Melanocyte of skin (primary cell): ENCODE measurements around the gene APLN.

DNA sequence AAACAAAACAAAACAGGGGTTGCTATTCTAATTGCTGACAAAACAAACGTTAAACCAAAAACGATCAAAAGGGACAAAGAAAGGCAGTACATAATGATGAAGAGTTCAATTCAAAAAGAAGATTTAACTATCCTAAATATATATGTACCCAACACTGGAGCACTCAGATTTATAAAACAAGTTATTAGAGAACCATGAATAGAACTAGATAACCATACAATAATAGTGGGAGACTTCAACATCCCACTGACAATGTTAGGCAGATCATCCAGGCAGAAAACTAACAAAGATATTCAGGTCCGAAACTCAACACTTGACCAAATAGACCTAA lies 456.7 kb upstream of the GRIA3 start:
- CAGE, long polyA plus RNA, 2 experiments: no peak in any of the 2 experiments

- CAGE, long polyA plus RNA, 2 experiments: no peak in any of the 2 experiments
Observed at GRCh38 chrX:123184704-123185079, 614 bp downstream of the GRIA3 start.

DNA sequence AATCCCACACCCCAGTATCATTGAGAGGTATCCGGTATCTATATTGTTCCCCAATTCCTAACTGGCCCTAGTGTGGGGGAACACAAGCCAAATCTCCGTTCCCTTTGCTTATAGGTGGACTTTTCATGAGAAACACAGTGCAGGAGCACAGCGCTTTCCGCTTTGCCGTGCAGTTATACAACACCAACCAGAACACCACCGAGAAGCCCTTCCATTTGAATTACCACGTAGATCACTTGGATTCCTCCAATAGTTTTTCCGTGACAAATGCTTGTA lies 1.6 kb downstream of the GRIA3 start:
- CAGE, long polyA plus RNA, 2 experiments: no peak in any of the 2 experiments

DNA sequence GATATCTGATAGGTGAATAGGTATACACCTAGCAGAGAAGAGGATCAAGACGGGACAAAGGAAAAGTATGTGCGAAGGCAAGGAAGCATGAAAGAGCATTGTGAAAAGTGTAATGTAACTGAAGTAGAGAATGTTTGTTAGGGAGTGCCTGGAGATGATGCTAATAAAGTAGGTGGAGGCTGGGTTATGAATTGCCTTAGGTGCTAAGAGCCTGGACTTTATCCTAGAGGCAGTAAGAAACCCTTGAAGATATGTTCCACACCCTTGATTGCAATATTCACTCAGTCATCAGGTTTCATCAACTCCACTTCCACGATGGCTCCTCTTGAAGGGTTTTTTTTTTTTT lies 49.9 kb upstream of the XIAP start:
- CAGE, long polyA plus RNA, 2 experiments: no peak in any of the 2 experiments

- CAGE, long polyA plus RNA, 2 experiments: no peak in any of the 2 experiments
Observed at GRCh38 chrX:126472854-126473259, 79.8 kb downstream of the DCAF12L1 start.

DNA sequence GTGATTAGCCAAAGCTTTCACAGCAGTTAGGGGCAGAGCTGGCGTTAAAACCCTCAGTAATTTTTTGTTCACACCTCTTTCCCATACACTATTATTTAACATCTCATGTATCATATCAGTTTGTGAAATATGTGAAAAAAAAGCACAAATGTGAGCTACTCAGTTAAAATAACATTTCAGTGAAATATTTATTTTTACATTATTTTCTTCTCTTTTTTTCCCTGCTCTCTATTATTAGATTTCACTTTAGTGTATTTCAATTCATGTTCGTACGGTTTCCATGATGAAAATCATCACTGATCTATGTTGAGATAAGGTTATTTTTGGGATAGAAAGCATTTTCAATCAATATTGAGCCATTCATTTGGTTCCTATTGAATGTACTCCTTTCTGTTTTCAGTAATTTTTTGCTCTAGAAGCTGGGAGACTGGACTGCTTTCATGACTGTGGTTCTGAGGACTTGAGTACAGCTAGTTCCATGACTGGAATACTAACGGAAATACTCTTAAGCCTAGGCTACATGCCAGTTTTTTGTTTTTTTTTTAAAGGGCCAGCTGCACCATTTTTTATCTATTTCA lies 16.5 kb downstream of the PRR32 start:
- CAGE, long polyA plus RNA, 2 experiments: no peak in any of the 2 experiments

DNA sequence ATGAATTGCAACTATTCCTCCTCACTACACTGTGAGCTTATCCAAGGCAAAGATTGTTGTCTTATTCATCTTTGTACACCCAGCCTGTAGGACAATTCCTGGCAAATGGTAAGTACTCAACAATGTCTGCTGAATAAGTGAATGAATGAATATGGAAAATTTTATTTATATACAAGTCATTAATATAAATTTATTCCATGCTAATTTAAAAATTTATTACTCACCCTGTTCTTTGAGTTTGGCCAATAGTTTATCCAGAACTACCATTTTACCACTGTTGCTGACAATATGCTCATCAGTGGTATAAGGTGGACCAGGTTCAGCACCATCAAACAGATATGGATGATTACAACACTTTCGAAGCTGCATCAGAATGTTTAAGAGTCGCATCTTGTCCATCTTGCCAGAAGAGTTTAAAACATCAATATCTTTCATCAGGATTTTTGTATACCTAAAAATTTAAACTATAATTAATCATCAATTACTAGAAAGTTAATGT lies 25.6 kb downstream of the SMARCA1 start:
- CAGE, long polyA plus RNA, 2 experiments: no peak in any of the 2 experiments

DNA sequence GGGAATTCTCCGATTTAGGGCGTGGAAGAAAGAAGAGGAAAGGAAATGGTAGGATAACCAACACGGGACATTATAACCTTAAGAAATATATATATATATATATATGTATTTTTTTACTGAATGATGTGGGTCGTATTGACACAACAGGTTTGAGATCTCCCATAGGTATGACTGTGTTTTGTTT lies 275 bp upstream of the OCRL start:
- CAGE, long polyA plus RNA, 2 experiments: no peak in any of the 2 experiments

DNA sequence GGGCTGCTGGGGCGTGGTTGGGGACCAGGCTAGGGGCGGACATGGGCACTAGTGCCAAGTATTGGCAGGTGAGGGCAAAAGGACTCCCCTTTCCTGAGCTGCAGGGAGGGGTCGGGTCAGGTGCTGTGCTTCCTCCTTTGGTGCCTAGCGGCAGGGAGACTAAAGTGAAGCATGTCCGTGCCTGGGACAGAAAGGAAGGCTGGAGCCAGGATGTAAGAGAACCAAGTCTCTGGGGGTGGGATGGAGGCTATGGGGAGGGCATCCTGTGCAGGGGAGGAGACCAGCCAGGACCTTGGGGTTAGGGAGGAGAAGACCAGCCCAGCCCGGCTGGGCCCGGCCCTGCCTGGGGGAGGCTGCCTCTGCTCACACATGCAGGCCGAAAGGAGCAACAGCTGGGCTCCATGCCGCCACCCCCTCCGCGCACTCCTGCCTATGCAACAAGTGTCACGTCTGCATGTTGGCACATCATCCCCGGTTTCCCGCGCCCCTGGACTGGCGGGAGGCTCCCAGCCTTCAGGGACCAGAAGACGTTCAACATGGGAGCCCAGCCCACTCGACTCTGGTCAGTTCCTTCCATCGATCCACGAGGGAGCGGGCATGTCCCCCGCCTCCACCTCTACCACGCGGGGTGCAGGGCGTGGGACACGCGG lies 1.0 kb downstream of the APLN start:
- CAGE, long polyA plus RNA, 2 experiments: no peak in any of the 2 experiments

GRCh38 chrX:129654272-129655423 lies at the start of gene APLN:
Gene APLN (minus strand): TSS chrX:129654956.
- CAGE, long polyA plus RNA, 2 experiments: no peak in any of the 2 experiments

DNA sequence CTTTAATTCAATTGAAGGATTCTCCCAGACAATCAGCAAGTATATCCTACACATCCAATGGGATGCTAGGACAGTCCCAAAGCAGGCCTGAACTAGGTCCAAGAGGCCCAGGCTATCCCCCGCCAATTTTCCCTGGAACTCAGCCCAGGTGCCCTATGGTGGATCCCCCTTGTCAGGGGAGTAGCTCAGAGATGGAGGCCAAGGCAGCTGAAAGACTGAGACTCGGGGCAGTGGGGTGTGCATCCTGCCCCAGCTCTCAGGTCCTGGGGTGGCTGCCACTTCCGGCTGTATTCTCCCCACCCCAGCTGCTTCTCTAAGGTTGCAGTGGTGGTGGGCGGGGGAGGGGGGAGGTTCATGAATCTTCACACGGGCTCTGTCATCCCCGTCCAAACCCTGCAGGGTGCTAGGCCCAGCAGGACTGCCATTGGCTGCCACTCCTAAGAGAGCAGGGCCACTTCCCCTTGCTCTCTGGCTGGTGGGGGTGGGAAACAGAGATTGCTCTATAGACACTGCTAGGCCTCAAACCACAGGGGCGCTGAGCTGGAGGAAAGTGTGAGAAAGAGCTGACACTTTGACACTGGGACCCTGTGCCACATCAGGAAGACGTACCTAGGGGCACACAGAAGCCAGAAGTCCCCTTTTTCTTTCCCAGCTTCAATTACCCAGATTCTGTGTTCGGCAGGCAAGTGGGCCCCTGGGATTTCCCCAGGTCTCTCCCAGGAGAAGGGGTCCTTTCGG lies 1.5 kb downstream of the SASH3 start:
- CAGE, long polyA plus RNA, 2 experiments: no peak in any of the 2 experiments

- CAGE, long polyA plus RNA, 2 experiments: no peak in any of the 2 experiments
Observed at GRCh38 chrX:129795082-129795530, 15.4 kb downstream of the SASH3 start.

DNA sequence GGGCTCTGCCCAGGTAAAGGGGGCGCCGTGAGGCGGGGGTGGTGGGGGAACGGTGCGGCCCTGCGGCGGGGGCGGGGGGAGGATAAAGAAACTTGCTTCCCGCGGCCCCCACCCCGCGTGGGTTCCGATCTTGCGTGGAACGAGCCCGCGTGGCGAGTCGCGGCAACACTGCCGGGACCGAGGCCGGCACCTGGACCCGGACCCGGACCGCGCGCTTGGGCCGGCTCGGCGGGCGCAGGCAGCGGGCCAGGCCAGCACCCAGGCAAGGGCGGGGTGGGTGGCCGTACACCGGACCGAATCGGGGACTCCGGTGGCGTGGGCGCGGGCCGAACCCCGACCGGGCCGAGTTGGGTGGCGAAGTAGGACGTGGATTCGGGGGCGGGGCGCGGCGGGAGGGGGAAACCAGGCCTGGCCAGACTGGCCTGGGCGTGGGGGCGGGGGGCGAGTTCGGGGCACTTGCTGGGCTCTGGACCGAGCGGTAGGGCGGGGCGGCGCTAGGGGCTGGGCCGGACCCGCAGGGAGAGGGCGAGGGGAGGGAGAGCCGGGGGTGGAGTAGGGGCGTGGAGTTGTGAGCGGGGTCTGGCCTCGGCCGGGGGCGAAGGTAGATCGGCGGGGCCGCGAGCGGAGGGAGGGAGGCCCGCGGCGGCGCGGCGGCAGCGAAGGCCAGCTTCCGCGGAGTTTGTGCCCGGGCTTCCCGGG lies 1.9 kb upstream of the BCORL1 start:
- CAGE, long polyA plus RNA, 2 experiments: no peak in any of the 2 experiments

- CAGE, long polyA plus RNA, 2 experiments: no peak in any of the 2 experiments
Observed at GRCh38 chrX:130749698-130750634, 153.0 kb downstream of the ENOX2 start.

DNA sequence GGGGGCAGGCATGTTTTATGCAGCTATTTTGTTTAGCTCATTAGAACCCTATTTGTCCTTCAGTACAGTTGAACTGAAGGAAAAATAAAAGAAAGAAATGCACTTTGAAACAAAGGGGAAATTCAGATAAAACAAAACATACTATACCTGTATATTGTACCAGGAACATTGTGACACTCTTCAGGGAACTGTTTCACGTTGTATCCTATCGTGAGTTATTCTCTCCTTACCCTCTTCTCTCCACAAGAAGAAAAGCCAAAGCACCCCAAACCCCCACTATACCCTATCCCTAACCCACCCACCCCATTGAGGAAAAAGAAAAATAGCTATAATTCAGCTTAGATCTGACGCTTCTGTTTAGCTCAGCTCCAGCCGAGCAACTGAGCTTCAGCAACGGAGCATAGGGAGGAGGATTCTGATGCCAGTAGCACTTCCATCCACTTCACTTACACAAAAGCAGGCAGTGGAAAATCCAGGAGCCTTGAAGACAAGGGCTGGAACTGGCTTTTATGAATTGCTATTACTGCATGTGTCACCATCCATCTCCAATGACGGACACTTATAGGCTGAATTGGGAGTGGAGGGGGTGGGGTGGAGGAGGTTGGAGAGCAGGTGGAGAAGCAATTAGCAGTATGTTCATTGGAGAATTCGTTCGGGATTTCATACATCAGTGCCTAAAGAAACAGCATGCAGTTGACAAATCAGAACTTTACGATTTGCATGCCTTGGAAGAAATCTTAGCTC lies 15.8 kb downstream of the ENOX2 start:
- CAGE, long polyA plus RNA, 2 experiments: no peak in any of the 2 experiments

DNA sequence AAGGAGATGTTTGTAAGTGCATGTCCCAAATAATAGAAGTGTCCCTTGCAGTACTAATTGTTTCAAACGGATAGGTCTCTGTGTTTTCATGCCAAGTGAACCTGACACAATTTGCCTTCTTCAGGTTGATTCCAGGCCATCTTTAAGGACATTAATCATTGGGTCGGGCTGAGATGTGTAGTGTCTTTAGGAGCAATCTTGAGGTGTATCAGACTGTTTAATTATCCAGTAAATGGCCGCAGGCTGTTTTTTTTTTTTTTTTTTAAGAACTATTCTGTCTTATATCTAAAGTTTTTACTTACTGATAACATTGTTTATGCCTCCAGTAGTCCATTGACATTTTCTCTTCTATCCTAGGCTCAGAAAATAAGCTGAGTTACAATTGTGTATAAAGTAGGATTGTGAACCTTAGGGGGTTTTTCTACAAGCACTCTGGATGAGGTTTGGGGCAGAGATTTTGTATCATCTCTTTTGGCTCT lies 75.2 kb downstream of the IGSF1 start:
- CAGE, long polyA plus RNA, 2 experiments: no peak in any of the 2 experiments

GRCh38 chrX:131812669-131813525 lies 210.2 kb upstream of the STK26 start:
- CAGE, long polyA plus RNA, 2 experiments: no peak in any of the 2 experiments

- CAGE, long polyA plus RNA, 2 experiments: no peak in any of the 2 experiments
Observed at GRCh38 chrX:131828431-131829061, 194.6 kb upstream of the STK26 start.

DNA sequence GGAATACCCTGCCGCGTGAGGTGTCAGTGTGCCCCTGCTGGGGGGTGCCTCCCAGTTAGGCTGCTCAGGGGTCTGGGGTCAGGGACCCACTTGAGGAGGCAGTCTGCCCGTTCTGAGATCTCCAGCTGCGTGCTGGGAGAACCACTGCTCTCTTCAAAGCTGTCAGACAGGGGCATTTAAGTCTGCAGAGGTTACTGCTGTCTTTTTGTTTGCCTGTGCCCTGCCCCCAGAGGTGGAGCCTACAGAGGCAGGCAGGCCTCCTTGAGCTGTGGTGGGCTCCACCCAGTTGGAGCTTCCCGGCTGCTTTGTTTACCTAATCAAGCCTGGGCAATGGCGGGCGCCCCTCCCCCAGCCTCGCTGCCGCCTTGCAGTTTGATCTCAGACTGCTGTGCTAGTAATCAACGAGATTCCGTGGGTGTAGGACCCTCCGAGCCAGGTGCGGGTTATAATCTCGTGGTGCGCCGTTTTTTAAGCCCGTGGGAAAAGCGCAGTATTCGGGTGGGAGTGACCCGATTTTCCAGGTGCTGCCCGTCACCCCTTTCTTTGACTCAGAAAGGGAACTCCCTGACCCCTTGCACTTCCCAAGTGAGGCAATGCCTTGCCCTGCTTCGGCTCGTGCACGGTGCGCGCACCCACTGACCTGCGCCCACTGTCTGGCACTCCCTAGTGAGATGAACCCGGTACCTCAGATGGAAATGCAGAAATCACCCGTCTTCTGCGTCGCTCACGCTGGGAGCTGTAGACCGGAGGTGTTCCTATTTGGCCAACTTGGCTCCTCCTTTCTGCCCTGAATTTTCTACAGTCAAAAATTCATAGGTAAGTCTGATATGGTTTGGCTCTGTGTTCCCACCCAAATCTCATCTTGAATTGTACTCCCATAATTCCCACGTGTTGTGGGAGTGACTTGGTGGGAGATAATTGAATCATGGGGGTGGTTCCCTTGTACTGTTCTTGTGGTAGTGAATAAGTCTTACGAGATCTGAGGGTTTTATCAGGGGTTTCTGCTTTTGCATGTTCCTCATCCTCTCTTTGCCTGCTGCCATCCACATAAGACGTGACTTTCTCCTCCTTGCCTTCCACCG lies 33.9 kb upstream of the FRMD7 start:
- CAGE, long polyA plus RNA, 2 experiments: no peak in any of the 2 experiments

GRCh38 chrX:132169420-132169951 lies 41.7 kb upstream of the FRMD7 start:
- CAGE, long polyA plus RNA, 2 experiments: no peak in any of the 2 experiments